ENCODE measurements around a stretch of chrX.

- PRO-cap = no peak
Observed at GRCh38 chrX:11135122-11135838, 24.1 kb downstream of the HCCS start.

GRCh38 chrX:11381439-11382115, 88.4 kb downstream of the AMELX start:
- PRO-cap = no peak

DNA sequence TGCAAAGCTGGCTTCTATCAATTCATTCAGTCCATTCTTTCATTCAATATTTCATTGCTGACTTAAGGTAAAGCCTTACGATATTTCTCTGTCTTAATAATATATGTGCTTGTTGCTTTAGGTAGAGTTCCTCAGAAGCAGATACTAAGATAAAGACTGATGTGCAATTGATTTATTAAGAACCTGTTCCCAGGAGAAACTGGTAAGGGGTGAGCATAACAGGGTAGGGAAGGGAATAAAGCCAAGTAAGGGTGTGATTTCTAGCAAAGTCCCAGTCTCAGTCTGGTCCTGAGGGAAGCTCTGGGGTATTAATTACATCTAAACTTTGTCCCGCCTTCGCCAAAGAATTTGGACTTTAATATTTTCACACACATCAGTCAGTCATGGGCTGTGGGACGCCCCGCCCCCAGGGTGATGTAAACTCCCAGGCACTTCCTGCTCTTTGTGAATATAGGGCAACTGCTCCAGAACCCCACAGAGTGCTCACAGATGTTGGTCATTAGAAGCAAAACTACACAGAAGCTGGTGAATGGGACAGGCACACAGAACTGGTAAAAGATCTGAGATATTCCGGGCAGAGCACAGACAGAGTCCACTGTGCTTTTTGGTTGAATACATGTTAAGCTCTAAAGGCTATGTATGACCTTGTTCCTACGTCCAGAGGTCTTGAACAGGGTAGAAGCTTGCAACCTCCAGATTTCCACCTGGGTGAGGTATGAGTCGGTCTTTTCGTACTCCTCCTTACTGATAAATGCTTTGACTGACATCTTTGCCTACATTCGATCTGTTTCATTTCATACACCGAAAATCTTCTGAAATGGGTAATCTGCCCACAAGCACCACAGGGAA, 144.3 kb downstream of the AMELX start:
- PRO-cap = bidirectional peak, plus-strand start at position 554 of the sequence, minus-strand start at position 284 of the sequence

DNA sequence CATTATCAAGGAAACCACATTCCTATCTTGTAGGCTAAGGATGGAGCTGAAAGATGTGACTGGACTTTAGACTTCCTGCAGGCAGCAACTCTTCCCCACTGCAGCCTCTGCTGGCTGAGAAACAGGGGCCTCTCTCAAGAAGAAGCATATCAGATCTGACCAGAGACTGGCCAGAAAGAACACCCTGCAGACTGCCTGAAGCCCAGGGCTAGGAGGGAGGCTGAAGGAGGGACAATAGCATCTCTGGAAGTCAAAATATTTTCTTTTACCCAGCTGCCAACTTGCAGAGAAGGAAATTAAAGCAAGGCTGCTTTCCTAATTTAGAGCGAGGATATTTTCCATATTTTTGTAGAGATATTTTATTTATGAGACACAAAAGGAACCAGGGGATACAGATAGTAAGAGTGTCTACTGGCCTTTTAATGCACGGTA, 168.5 kb downstream of the AMELX start:
- PRO-cap = no peak

GRCh38 chrX:11757403-11757959, 556 bp upstream of the MSL3 start:
- PRO-cap = no peak

DNA sequence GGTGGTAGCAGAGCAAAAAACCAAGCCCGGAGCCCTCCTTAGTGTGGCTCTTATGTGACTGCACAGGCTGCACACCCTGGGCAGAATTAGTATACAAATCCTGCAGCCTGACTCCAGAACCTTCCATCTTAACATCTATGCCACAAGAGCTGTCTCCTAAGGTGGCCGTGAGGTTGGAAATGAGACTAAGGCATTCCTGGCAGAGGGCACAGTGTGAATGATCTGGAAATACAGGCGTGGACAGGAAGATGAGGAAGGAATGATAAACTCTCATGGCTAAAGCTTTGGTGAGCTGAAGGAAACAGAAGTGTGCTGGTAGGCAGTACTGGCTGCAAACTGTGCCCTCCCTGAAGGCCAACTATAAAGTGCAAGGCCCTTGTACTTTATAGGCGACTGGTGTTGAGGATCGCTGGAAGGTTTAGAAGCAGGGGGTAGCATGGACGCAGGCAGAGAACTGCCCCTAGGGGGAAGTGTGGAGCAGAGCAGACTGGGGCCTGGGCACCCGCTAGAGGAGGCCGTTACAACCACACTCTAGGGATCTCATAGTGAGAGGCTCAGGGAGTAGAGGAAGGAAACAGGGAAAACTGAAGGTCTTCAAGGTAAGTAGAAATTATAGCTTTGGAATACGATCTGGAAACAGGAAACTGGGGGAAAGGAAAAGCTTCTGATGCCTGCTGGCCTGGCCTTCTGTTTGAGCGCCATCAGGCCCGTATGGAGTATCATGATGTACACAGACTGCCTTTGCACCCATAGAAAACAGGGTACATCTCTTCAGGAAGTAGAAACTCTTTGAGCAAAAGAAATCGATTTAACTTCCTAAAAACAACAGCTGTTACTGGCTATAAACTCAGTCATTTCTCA, 24.1 kb upstream of the TMSB4X start:
- PRO-cap = no peak

DNA sequence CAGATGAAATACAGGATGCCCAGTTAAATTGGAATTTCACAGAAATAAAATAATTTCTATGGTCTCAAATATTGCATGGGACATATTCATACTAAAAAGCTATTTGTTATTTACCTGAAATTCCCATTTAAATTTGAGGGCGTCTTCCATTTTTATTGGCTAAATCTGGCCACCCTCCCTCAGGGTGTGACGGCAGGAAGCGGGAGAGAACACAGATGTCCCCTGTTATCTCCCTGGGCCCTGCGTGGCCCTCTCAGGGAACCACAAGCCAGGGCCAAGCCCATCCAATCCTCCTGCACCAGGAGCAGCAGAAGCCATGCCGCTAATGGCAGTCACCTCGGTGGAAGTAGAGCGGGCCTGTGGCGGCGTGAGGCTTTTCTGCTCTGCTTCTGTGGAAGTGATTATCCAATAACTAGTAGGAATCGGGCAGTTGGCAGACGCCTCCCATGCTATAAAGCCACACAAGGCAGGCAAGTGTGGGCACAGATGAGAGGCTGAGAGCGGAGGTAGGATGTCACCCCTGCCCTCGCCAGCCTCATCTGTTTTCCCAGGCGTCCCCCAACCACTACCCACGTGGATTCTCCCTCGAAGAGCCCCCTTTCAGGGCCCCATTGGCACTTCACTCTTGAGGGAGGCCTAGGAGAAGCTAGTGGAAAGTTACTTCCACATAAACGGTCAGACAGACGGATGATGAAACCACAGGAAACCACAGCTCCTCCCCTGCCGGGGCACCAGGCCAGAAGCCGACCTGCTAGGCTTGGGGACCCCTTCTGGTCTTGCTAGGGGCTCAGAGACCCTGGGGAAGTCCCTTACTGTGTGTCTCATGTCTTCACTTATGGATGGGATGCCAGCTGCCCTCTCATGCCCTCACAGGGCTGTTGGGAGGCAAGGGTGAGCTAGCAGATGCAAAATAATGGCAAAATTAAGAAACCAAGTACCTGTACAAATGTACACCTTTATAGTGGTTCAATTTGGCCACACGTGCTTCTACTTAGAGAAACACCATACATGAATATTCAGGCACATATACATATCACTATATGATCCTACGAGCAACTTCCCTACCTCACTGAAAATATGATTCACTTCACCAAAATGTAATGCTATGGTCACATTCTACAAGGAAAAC, 18.8 kb upstream of the TMSB4X start:
- PRO-cap = unidirectional peak, plus-strand start at position 481 of the sequence; bidirectional peak, plus-strand start at position 769 of the sequence, minus-strand start at position 541 of the sequence

DNA sequence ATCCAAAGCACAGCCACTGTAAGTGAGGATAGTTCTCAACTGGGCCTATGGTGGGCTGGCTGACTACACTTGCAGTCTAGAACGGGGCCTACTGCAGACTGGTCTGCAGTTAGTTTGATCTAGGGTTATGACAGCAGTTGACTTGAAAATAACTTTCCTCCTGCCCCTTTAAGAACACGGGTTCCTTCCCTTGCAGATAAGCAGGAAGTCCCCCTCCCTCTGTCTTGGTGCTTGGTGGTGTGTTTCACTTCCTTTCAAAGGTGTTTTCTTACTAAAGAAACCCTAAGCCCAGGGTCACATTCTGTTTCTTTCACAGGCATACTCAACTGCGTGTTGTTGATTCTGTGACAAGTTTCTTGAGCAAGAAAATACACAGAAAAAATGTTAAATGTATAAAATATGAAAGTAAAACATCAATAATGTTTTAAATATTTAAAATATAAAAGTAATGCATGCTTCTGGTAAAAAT, 18.0 kb upstream of the TMSB4X start:
- PRO-cap = bidirectional peak, plus-strand start at position 74 of the sequence, minus-strand start at position 41 of the sequence; bidirectional peak, plus-strand start at position 297 of the sequence, minus-strand start at position 100 of the sequence

DNA sequence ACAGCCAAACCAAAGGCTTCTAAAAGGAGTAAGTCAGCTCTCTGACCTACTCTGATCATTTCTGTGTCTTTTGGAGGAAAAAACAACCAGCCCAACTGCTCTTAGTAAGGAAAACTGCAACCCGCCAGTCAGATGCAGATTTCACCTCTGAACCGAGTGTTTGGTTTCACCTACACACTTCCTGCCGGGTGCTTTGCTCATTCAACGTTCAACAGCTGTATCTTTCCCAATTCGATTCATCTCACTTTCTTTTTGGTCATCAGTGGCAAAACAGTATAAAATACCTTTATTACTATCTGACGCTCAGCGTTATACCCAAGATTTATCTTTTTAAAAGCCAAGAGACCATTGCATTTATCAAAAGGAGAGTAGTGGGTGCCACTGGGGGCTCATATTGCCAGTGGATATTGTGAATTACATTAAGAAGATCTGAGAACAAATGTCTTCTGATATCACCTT, 24.6 kb downstream of the TMSB4X start:
- PRO-cap = no peak

GRCh38 chrX:13005571-13006063, 30.7 kb downstream of the TMSB4X start:
- PRO-cap = no peak

GRCh38 chrX:13016631-13017097, 27.8 kb downstream of the FAM9C start:
- PRO-cap = no peak

- PRO-cap = no peak
Observed at GRCh38 chrX:13047884-13048083, 3.4 kb upstream of the FAM9C start.

DNA sequence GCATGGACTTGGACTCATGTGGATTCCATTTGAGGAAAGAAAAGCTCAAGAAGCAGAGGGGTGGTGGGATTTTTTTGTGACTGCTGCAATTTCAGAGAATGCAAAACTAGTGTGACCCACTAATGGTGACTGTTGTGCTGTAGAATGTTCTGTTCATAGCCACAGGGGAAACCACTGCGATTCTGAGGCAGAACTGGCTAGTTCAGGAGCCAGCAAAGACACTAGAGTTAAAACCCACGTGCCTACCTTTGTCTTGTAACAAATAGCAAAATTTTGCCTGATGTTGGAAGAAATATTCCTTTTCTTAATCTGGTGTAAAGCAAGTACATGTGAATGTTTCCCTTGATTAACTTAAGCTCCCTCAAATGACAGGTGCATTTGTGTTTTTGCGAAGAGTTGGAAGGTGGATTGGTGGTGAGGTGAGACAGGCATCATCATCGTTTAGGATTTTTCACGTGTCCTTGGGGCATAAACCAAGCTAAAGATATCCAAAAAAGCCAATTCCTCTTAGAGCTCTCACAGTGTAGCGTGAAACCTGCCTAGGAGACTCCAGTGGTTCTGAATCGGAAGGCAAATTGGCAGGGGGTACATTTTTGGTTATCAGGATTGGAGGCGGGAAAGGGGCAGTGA, 38.0 kb upstream of the FAM9C start:
- PRO-cap = no peak

DNA sequence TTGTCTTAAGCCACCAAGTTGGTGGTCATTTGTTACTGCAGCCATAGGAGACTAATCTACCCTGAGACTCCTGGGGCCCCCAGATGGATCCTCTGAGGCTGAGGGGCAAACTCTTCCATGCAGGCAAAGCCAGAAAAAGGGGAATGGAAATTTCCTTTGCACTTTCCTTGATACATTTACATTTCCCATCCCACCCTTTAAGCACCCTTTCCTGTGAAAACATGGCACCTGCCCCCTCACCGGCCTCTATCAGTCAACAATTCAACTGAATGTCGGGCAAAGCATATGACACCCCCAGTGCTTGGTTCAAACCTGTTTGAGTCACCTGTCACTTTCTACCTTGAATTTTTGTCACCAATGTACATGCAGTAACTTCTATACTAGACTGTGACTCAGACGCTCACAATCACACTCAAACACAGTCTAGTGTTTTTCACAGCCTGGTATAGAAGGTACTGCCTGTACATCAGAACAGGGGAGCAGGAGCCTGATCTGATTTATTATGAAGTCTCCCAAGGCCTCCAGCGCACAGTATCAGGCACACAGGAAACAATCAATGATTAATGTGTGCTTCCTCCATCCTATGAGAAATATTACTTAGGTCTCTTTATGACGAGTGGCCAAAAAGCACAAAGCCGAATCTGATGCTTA, 49.1 kb upstream of the FAM9C start:
- PRO-cap = no peak

- PRO-cap = no peak
Observed at GRCh38 chrX:13151667-13152577, 107.5 kb upstream of the FAM9C start.

DNA sequence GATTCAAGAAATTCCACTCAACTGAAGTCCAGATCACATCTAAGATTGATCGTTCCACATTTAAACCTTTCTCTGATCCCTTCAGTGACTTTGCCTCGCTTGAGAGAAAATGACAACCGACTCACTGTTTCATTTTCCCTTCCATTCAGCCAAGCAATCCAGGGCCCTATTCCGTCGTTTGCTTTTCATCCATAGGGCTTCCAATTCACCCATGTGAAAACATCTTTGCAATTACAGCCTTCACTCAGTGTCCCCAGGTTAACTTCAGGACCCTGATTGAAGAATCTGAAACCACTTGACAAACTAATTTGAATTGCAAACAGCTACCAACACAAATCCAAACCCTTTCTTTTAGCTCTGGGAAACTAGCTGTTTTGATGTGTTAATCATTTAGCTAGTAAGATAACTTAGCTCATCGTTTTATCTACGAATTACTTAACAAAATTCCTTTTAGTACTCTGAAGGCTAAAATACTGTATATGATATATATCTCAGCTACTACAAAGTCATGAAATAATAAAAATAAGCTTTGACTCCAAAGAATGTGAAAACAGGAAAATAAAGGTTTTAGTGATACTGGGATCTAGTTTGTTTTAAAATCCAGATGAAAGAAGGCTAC, 120.3 kb upstream of the FAM9C start:
- PRO-cap = no peak

DNA sequence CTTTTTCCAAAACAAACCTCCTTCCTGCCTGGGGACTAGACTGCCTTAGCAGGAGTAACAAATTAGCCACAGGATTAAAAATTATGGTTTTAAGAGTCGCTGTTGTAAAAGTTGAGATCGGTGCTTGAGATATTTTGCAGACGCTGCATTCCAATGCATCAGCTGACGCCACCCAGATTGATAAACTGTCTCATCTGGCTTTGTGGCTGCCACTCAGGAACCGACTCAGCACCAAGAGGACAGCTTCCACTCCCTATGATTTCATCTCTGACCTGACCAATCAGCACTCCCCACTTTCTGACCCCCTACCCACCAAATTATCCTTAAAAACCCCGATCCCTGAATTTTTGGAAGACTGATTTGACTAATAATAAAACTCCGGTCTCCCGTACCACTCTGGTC, 70.7 kb downstream of the ATXN3L start:
- PRO-cap = no peak

- PRO-cap = no peak
Observed at GRCh38 chrX:13419845-13420250, 100.0 kb upstream of the ATXN3L start.

- PRO-cap = no peak
Observed at GRCh38 chrX:13489482-13489926, 79.9 kb upstream of the EGFL6 start.

GRCh38 chrX:13693694-13694133, 4.8 kb downstream of the RAB9A start:
- PRO-cap = no peak

Data from A673 (cell line).